Right atrium auricular region (tissue), 2 donors: ENCODE measurements around a stretch of chr5.

DNA sequence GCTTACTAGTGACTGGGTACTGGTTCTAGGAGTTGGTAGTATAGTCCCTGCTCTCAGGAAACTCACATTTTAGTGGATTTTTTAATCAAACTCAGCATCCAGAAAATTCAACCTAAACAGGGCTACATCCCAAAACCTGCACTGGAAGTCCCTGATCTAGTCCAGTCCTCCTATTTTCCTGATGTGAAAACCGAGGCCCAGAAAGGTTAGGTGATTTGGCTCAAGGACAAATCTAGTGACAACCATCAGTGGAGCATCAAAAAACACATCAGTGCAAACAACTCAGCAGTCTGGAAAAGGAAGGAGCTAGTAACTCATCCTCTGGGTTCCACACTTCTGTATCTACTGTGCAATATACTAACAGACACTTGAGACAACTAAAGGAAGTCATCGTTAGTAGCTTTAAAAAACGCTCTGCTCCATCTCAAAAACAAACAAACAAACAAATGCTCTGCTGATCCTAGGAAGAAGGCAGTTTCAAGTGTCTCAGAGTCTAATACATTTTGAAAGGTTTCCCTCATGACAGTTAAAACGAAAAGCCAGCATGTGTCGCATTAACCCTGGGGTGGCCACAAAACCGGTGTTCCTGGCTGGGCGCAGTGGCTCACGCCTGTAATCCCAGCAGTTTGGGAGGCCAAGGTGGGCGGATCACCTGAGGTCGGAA lies 38.0 kb downstream of the SERINC5 start:
- PRO-cap: no peak
- RAMPAGE, long total RNA, 2 experiments: no peak in any of the 2 experiments

DNA sequence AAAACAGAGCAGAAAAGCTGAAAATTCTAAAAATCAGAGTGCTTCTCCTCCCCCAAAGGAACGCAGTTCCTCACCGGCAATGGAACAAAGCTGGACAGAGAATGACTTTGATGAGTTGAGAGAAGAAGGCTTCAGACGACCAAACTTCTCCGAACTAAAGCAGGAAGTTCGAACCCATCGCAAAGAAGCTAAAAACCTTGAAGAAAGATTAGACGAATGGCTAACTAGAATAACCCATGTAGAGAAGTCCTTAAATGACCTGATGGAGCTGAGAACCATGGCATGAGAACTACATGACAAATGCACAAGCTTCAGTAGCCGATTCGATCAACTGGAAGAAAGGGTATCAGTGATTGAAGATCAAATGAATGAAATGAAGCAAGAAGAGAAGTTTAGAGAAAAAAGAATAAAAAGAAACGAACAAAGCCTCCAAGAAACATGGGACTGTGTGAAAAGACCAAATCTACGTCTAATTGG lies 20.7 kb downstream of the ZFYVE16 start:
- PRO-cap: no peak
- RAMPAGE, long total RNA, 2 experiments: no peak in any of the 2 experiments

DNA sequence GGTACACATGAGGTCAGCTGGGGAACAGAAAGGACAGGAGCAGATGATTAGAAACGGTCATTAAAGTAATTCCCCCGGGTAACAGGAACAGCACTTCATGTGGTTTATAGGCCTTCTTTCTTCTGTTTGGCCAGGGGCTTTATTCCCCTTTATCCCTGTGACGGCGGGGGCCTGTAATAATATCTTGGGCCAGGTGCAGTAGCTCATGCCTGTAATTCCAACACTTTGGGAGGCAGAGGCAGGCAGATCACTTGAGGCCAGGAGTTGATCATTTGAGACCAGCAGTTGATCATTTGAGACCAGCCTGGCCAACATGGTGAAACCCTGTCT lies 30.4 kb upstream of the MSH3 start:
- PRO-cap: no peak
- RAMPAGE, long total RNA, 2 experiments: no peak in any of the 2 experiments

GRCh38 chr5:81615958-81616327 lies 135.0 kb downstream of the SSBP2 start:
- PRO-cap: no peak
- RAMPAGE, long total RNA, 2 experiments: no peak in any of the 2 experiments

DNA sequence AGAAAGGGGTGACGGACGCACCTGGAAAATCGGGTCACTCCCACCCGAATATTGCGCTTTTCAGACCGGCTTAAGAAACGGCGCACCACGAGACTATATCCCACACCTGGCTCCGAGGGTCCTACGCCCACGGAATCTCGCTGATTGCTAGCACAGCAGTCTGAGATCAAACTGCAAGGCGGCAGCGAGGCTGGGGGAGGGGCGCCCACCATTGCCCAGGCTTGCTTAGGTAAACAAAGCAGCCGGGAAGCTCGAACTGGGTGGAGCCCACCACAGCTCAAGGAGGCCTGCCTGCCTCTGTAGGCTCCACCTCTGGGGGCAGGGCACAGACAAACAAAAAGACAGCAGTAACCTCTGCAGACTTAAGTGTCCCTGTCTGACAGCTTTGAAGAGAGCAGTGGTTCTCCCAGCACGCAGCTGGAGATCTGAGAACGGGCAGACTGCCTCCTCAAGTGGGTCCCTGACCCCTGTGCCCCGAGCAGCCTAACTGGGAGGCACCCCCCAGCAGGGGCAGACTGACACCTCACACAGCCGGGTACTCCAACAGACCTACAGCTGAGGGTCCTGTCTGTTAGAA lies 134.5 kb downstream of the SSBP2 start:
- PRO-cap: no peak
- RAMPAGE, long total RNA, 2 experiments: no peak in any of the 2 experiments

DNA sequence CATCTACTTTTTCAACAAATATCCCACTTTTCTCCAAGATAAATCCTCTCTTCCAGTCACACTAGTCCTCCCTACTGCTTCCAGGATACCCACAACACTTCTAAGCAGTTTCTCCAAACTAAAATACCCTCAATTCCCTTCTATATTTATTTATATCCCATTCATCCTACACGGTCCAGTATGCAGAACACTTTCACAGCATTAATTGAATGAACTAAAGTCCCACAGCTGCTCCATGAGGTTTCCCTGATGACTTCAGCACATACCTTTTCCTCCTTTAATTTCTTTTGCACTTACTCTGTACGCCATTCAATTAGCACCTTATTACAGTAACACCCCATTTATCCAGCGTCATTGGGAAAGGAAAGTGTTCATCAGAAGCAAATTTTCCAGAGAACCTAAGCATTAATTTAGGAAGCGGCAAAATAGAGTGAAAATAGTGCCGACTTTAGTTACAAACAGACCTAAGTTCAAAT lies 24.2 kb downstream of the SSBP2 start:
- PRO-cap: no peak
- RAMPAGE, long total RNA, 2 experiments: no peak in any of the 2 experiments

DNA sequence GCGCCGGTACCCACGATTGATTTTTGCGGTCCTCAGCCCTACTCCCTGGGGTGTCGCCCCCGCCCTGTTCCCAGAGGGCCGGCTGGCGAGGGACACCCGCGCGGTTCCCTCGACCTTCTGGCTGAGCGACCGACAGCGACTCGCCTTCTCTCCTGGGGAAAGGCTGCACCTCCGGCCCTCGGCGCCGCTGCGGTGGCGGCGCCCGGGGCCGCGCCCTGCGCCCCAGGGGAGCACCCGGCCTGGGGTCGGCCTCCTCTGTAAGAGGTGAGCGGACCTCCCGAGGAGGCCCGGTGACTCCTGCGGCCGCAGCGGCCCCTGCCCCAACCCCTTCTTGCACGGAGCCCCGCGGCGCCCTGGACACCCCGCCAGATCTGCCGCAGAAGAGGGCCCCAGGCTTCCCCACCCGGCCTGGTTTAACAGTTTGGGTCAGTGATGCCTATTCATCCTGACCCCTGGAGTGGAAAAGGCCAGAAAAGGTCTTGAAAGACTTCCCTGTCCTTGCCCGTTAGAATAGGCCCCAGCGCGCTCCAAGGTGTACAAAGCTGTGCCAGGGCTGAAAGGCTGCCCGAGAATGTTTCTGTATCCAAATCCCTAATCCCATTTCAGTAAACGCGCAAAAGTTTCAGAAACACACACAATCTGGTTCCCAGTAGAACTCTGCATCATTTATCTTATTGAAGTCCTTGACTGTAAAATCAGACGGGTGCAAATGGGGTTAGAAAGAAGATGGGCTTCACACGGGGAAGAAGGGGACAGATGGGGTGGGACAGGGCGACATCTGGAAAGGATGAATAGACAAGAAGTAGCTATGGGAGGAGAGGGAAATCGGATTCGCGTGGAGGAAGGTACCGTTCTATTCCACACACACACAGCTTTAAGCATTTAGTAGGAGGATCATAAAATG lies 1.0 kb upstream of the SSBP2 start:
- PRO-cap: bidirectional peak, plus-strand start at position 73 of the sequence, minus-strand start at position 119 of the sequence
- RAMPAGE, long total RNA, 2 experiments: no peak in any of the 2 experiments

DNA sequence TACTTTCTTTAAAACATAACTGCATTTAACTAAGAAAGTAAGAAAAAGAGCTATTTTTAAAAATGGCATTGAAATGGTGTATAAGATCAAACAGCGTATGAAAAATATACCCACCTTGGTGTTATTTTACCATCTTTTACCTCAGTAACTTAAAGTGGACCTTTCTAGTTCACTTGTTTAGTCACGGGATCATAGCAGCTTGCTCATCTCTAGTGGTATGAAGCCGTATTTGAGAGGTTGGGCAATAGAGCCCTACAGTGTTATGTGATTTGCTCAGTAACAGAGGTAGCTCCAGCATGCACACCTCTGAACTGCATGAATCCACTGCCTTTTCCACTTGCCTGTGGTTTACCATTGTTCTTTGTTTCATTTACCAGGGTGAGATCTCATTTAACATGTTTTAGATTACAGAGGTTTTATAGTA lies 134.3 kb downstream of the ATG10 start:
- PRO-cap: no peak
- RAMPAGE, long total RNA, 2 experiments: no peak in any of the 2 experiments

DNA sequence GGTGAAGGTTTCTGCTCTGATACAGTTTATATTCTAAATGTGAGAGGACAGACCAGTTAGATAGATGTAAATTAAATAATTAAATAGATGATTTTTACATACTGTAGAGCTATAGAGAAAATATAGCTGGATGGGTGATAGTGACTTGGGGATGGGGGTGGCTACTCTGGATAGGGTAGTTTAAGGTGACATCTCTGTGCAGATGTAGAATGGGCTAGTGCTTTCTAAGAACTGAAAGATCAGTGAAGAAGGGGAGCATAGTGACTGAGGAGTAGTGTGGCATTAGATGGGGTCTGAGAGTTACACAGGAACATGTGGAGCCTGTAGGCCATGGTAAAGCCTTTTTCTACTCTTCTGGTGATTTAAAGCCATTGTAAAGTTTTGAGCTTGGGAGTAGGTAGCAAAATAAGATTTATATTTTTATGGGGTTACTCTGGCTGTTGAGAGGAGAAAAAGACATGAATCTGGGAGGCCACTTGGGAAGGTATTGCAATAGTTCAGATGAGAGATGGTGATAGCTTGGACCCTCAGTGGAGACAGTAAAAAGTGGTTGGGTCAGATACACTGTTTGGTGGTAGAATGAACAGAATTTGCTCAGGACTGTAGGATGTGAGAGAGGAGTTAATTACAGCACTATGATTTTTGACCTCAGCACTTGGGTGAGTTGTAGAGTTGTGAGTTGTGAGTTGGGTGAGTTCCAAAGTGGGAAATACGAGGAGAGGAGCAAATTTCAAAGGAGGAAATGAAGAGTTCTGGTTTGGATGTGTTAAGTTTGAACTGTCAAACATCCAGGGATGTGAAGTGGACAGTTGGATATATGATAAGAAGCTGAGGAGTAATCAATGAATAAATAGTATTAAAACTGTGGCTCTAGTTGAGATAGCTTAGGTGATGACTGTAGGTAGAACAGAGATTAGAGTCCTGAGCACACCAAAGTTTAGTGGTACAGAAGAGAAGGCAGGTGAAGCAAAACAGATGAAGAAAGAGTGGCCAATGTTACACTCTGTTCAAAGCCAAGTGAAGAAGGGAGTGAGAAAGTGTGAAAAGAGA lies 1.6 kb upstream of the RPS23 start:
- PRO-cap: no peak
- RAMPAGE, long total RNA, 2 experiments: no peak in any of the 2 experiments

GRCh38 chr5:82348592-82349189 lies 70.5 kb upstream of the RPS23 start:
- PRO-cap: unidirectional peak, minus-strand start at chr5:82348896
- RAMPAGE, long total RNA, 2 experiments: no peak in any of the 2 experiments

- PRO-cap: unidirectional peak, plus-strand start at chr5:82357515; unidirectional peak, plus-strand start at chr5:82357552; unidirectional peak, plus-strand start at chr5:82357589
- RAMPAGE, long total RNA, 2 experiments: no peak in any of the 2 experiments
Observed at GRCh38 chr5:82356728-82357822, 78.9 kb upstream of the RPS23 start.

- PRO-cap: no peak
- RAMPAGE, long total RNA, 2 experiments: no peak in any of the 2 experiments
Observed at GRCh38 chr5:82384092-82384531, 106.0 kb upstream of the RPS23 start.

DNA sequence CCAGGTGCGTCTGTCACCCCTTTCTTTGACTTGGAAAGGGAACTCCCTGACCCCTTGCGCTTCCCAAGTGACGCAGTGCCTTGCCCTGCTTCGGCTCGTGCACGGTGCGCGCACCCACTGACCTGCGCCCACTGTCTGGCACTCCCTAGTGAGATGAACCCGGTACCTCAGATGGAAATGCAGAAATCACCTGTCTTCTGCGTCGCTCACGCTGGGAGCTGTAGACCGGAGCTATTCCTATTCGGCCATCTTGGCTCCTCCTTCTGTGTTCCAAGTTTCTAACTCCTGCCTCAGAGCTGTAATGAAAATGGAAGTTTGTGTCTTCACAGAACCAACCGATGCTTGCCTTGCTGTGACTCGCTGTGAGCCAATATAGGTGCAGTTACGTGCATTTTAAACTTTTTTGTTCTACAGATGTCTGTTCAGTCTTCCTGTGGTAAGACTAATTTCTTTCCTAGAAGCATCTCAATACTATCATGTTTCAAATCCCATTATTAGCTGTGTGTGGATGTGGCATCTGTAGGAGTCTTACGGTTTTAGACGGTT lies 157.1 kb upstream of the RPS23 start:
- PRO-cap: no peak
- RAMPAGE, long total RNA, 2 experiments: no peak in any of the 2 experiments

DNA sequence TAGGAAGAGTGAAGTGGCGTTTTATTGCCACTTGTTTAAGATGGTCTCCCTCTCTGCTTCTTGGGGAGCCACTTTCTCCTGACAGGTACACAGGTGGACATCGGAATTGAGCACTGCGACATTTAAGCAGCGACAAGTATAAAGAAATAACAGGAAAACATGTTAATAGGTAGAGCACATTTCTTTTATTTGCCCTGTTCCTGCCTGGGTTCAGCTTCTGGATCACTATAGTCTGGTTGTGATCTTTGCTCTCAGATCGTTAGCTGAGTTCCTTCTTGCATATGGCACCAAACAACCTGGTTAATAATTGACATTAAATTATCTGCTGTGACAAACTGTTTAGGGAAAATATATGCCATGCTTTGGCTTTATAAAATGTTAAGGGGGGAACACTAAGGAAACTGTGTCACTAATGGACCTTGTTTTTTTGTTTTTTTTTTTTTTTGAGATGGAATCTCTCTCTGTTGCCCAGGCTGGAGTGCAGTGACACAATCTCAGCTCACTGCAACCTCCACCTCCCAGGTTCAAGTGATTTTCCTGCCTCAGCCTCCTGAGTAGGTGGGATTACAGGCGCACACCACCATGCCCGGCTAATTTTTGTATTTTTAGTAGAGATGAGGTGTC lies 345.1 kb upstream of the RPS23 start:
- PRO-cap: no peak
- RAMPAGE, long total RNA, 2 experiments: no peak in any of the 2 experiments

DNA sequence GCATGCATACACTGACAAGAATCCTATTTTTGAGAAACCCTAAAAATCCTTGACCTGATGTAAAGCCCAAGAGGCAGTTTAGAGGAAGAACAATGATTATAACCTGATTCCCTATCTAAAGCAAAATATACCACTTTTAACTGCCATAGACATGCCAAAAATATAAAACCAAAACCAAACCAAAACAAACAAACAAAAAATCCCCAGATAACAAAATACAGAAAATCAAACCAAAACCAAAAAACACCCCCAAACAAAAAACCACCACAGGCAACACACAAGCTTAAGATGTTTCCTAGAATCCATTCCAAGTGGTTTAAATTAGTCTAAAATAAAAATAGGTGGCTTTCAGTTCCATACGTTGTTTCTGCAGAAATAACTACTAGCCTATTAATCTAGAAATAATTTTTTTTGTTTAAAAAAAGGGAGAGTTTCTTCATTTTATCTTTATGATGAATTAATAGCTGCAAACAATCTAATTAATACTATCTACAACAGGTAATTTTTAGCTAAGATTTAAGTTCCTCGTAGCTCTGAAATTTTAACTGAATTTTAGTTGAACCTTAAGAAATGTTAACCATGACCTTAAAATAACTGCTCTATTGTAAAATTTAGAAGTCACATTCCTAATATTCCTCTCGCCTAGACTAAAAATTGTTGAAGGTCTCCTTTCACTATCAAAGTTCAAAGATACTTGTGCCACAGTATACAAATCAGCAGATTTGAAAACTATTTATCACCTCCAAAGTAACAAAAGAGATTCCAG lies 21.6 kb downstream of the TMEM167A start:
- PRO-cap: no peak
- RAMPAGE, long total RNA, 2 experiments: no peak in any of the 2 experiments

GRCh38 chr5:83076748-83077297 lies 371 bp downstream of the TMEM167A start:
- PRO-cap: no peak
- RAMPAGE, long total RNA, 2 experiments: no peak in any of the 2 experiments

GRCh38 chr5:83306675-83307127 lies 164.8 kb upstream of the VCAN start:
- PRO-cap: bidirectional peak, plus-strand start at chr5:83307008, minus-strand start at chr5:83306739
- RAMPAGE, long total RNA, 2 experiments: no peak in any of the 2 experiments

DNA sequence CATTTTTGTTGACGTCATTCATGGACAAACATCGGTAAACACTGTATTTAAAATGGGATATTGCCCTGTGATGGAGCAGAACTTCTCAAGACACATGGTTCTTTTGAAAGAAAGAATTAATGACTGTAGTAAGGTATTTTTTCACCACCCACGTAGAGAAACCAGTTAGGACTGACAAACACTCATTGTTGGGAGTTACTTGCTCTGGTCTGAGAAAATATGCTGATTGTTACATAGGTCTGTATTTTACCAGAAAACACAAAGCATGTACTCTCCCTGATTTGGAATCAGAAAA lies 4.7 kb downstream of the VCAN start:
- PRO-cap: no peak
- RAMPAGE, long total RNA, 2 experiments: no peak in any of the 2 experiments

- PRO-cap: no peak
- RAMPAGE, long total RNA, 2 experiments: no peak in any of the 2 experiments
Observed at GRCh38 chr5:83580700-83581900, 109.6 kb downstream of the VCAN start.

DNA sequence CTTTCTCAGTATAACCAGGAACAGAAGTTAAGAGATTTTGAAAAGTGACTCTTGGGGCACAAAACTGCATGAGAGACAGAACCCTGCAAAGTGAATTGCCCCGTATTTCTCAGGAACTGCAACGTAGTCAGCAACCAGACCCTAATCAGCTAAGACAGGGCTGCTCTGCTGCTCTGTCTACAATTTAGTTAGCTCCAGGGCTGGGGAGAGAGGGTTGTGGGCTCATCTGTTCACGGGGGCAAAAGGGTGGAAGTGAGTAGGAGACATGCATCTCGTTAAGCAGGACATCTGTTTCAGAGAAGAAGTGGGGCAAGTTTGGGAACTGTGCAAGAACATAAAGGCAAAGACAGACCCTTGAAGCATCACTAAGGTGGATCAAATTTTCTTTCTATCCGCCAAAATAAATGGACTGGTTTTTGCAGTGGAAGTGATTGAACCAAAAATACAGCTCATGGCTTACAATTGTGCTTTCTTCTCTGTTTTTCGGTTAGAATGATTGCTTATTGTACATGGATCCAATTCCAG lies 643 bp upstream of the EDIL3 start:
- PRO-cap: no peak
- RAMPAGE, long total RNA, 2 experiments: no peak in any of the 2 experiments